Progenitor cell of endocrine pancreas (in vitro differentiated cells): ENCODE data around the genes ANXA6 and SLC36A2.

GRCh38 chr5:151118858-151119390 is 38.1 kb upstream of the TNIP1 start:
- PRO-cap = no peak

DNA sequence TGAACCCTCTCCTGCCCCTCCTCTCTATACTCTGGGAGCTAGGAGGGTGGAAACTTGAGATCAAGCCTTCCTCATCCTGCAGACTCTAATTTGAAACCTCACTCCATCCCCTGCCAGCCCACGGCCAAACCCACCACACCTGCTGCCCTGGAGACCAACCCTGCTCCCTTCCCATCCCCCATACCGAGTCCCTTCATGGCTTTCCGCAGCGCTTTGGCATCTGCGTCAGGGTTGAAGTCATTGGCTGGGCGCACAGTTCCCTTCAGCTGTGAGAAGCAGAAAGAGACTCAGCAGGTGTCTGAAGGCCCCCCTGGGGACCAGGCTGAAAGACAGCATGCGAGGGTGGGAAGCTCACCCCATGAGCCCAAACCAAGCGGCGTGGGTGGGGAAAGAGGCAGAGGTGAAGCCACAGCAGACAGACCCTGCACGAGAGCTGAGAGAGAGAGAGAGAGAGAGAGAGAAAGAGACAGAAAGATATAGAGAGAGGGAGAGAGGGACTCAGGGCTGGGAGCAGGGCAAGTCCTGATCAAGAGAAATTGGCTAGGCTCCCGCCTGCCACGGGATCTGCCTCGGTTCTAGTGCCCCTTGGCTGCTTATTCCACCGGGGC is 33.4 kb downstream of the ANXA6 start:
- PRO-cap = no peak

DNA sequence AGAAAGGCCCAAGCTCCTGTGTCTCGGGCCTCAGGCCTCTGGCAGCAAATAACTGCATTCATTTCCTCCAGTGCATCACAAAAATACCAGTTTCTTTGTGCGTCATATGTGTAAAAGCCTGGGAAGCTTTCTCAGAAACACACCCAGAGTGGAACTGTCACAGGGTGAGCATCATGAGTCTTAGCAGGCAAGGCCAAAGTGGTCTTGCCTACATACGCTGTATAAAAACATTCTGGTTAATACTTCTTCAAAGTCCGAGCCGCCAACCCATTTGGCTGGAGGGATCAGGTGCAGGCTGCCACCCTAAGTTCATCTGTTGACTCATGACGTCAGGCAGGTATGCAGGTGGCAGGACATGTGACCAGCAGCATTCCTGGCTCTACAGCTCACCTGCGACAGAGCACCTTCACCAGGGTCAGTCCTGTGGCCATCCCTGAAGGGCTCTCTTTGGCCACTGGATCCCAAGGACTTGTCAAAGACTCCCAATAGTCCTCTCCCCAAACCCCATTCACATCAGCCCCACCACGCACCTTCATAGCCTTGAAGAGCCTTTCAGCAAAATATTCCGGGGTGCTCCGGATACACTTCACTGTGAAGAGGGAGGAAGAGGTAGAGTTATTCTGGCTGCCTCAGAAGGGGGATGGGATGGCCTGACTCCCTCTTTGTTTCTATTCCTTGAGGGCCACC is 26.7 kb downstream of the ANXA6 start:
- PRO-cap = no peak

DNA sequence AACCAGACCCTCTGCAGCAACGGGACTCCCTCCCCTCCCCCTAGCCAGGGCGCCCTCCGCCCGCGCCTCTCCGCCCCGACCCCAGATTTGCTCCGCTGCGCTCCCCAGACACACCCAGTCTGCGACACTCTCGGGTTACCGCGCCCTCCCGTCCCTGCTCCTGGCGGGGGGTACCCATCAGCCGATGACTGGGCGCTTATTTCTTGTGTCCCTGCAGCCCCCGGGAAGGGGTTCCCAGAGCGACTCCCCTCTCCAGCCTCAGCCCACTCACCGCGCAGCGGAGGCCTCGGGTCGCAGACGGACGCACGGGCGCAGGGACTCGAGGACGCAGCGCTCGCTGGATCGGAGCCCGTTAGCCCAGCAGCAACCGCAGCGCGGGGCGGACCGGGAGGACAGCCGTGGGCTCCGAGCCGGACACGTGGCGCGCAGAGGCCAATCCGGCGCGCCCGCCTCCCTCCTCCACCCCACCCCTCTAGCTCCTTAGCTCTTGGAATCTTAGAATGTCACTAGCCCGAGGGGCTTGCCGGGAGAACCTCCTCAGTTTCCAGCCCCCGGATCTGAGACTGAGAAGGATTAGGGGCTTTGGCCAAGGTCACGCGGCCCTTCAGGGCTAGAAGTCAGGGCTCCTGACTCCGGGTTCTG is at the start of gene ANXA6:
ANXA6 (minus strand) TSS at position 371 of the 642 bp plus-strand sequence.
- PRO-cap = bidirectional peak, plus-strand start at position 506 of the sequence, minus-strand start at position 371 of the sequence

GRCh38 chr5:151177732-151178547 is 20.4 kb upstream of the ANXA6 start:
- PRO-cap = no peak

- PRO-cap = no peak
Measured at GRCh38 chr5:151214597-151215009, 9.3 kb downstream of the CCDC69 start.

DNA sequence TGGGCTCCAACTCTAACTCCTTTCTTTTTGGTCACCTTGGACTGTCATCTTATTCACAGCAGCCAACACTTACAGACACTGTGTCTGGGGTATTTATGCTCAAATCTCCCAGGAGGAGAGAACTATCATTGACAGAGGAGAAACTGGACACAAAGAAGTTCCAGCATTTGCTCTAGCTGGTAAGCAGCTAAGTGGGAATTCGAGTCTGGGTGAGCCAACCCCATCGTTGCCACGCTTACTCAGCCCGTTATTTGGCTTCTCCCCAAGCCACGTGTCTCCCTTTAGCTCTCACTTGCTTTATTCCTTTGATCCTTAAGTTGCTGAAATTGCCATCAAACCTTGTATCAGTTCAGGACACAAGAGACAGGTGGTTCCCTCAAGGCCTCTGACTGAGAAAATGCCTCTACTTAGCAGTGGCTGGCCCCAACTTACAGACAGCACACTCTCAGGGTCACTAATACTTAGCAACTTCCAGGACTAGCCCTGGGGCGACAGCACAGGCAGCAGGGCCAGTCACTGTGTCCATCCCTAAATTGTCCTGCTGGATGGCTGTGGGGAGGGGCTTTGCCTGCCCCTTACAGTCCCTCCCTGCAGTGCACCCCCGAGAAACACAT is 1.4 kb downstream of the SLC36A2 start:
- PRO-cap = no peak

DNA sequence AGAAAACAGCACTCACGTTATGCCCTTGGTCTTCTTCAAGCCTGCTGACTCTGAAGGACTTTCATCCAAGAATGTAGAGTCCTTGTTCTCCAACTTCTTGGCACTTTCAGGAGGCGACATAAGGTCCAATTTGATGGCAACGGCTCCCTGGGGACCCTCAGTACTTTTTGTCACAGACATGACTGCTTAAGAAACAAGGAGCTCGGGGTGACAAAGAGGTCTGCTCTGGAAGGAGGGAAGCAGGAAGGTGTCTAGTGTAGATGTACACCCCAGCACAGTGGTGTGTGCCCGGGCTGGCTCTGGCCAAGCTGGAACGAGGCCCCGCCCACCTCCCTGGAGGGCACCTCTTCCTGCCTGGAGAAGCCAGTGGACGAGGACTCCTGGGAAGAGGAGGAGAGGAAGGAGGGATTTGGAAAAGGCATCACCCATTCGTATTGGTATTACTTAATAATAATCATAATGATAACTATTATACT is at the start of gene SLC36A2:
SLC36A2 (minus strand) TSS at position 279 of the 476 bp plus-strand sequence.
- PRO-cap = no peak

- PRO-cap = no peak
Measured at GRCh38 chr5:151366402-151366787, 19.0 kb upstream of the SLC36A2 start.

GRCh38 chr5:151447979-151448859 is 816 bp downstream of the SLC36A1 start:
- PRO-cap = unidirectional peak, minus-strand start at chr5:151448379

- PRO-cap = no peak
Measured at GRCh38 chr5:151680652-151681581, 5.8 kb downstream of the SPARC start.

- PRO-cap = no peak
Measured at GRCh38 chr5:151696202-151697454, 9.9 kb upstream of the SPARC start.

- PRO-cap = bidirectional peak, plus-strand start at chr5:151771196, minus-strand start at chr5:151771095; bidirectional peak, plus-strand start at chr5:151771289, minus-strand start at chr5:151771262; bidirectional peak, plus-strand start at chr5:151771396, minus-strand start at chr5:151771377; unidirectional peak, minus-strand start at chr5:151771471
Measured at GRCh38 chr5:151771130-151771770, 504 bp upstream of the G3BP1 start.

DNA sequence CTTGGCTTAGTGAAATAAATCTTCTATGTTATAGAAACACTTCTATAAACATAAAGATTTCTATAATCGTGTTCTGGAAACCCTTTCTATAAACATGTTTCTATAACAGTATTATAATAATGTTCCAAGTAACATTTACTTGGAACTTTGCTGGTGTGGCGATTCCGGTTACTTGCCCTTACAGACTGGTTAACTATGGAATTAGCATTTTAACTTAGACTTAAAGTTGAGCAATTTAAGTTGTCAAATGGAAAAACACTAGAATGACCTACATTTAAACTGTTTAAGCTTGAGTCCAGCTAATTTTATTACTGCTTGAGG is 1.8 kb downstream of the G3BP1 start:
- PRO-cap = no peak

DNA sequence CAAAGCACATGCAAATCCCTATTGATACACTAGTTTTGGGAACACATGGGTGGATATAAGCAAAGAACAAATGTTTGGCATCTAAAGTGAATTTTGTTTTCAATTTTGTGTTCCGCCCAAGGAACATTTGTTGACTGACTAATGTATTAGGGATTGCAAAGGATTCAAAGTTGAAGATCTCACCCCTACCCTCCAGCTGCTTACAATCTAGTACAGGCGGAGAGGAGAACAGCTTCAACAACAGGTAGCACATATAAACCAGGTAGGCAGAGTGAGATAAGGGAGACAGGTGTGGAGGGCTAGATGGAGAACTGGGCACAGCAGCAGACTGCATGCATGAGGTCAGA is 249.5 kb downstream of the GRIA1 start:
- PRO-cap = no peak

DNA sequence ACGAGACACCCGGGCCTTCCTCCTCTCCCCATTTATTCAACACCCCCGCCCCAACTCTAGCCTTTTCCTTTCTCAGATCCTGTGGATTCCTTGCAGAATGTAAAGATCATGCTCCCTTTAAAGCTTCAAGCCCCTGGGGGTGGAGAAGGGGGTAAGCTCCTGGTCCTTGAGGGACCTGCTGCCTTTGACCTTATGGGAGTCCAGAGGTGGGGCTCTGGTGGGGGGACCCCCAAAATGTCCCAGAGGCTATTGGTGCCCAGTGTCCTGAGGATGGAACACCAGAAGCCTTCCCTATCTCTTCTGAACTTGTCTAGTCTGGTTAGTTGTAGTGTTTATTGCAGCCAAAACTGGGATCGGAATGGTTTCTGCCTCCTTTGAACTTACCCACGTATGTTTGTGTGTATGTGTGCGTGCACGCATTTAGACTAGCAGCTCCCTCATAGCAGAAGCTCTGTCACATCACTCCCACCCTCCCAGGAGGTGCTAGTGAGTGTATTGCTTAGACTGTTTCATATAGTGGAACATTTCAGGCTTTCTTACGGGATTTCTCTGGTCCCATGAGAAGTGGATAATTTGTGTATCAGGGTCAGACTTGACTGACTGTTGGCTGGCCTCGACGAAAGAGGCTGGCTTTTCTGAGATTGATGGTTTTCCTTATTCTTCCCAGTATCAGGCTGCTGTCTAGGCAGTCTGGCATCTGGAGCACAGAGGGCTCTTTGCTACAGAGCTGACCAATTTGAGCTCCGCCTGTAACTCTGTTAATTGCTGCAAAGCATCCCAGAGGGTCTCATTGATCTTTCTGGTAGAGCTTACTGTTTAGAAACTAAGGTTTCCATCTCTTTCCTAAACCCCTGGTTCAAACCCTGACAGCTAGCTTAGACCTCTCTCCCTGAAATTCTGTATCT is 1.2 kb downstream of the GALNT10 start:
- PRO-cap = no peak

DNA sequence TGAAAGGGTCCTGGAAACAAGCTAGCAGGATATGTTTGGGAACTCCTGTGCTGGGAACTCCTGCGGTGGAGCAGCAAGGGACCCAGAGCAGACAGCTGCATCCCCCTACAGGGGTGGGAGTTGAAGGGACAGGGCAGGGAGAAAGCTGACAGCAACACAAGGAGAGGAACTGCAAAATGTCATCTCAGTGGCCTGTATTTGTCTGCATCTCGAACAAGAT is 47.7 kb upstream of the SAP30L start:
- PRO-cap = no peak

DNA sequence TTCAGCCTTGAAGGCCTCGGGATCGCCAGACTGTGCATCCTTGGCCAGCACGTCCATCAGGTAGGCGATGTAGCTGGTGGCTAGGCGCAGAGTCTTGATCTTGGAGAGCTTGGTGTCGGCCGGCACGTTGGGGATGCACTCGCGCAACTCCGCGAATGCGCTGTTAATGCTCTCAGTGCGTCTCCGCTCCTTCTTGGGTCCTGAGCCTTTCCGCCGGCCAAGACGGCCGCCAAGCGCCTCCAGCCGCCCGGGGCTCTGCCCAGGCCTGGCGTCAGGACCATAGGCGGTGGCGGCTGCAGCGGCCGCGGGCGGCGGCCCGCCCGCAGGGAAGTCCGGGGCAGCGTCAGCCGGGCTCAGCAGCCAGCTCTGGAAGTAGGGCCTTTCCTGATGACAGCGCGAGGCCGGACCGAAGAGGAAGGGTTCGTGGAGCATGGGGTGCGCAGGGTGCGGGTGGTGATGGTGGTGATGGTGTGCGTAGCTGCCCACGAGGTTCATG is 465 bp downstream of the HAND1 start:
- PRO-cap = no peak

- PRO-cap = no peak
Measured at GRCh38 chr5:154757604-154757862, 2.4 kb downstream of the LARP1 start.

DNA sequence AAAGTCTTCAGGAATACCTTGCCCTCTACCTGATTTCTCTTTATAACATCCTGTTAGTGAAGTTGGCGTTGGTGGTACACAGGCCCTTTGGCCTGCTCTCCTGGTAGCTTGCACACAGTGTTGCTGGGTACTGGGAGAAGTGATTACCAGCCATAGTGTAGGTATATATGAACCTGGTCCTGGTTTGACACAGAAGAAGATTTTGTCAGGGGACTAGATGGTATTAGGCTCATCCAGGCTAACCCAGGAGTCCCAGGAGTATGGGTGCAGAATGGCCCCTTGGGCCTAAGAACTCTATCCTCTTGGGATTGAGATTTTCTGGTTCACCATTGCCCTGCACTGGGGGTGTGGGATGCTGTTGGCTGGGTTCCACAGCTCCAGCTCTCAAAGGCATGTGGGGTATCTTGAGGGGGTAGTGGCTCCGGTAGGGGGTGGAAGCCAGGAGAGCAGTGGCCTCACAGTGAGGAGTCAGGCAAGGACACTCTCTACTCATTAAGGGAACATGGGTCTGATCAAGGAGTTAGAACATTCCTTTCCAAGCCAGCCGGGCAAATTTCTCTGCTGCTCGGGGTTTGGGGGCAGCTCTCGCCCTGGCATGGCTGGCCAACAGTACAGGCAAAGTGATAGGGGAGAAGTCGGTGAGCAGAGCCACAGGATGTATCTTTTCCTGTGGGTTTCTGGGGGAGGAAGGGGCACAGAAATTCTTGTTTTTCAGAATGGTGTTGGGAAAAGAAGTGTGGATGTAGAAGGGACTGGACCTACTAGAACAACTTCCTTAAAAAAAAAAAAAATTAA is 33.0 kb downstream of the LARP1 start:
- PRO-cap = no peak